Left ventricle myocardium (tissue), 1 donor: ENCODE measurements around the gene RNF130.

GRCh38 chr5:179807247-179807685 is 600 bp upstream of the MGAT4B start:
- PRO-cap: bidirectional peak, plus-strand start at chr5:179807523, minus-strand start at chr5:179807387

- PRO-cap: bidirectional peak, plus-strand start at chr5:179819214, minus-strand start at chr5:179818990
Measured at GRCh38 chr5:179818601-179819351, 1.9 kb upstream of the SQSTM1 start.

DNA sequence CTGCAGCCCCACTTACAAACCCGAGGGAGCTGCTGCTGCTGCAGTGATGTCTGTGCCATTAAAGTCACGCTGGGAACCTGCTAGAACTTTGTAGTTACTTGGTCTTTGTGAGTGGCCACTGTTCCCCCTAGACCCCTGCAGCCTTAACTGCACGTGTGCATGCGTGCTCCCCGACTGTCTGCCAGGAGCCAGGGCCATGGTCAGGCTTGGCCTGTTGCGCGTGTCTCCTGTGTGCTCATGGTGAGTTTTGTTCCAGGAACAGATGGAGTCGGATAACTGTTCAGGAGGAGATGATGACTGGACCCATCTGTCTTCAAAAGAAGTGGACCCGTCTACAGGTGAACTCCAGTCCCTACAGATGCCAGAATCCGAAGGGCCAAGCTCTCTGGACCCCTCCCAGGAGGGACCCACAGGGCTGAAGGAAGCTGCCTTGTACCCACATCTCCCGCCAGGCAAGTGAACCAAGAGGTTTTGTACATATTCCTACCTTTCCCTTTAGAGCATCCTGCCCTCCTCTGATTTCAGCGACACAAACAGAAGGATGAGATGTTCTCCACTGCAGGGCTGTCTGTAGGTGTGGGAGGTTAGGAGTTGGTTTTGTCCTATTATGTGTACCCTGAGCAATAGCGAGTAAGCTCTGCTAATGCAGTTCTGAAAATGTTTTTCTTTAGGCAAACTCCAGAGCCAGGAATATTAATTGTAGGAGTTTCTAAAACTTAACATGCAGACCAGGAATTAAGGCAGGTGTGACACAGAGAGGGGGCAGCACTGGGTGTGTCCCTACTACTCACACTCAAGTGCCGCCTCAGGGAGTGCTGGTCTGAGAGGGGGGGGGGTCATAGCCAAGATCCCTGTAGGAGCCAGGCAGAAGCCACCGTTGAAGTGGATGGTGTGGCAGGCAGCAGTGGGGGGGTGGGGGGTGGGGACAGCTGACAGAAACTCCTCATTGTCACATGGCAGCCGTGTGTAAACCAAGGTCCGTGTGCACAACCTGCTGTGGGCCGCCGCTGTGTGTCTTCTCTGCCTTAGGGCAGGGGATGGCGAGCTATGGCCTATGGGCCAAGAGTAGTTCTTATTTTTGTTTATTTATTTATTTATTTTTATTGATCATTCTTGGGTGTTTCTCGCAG is 13.0 kb downstream of the SQSTM1 start:
- PRO-cap: no peak

DNA sequence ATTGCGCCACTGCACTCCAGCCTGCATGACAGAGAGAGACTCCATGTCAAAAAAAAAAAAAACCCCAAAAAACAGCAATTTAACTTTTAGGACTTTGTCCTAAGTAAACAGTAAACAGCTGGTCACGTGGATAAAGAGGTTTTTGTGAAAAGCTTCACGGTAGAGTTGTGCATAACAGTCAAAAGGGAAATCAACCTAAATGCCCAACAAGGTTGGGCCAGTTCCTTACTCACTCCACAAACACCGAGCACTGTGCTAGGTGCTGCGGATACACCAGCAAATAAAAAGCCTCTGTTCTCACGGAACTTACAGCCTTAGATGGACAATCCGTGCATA is 6.4 kb downstream of the MRNIP start:
- PRO-cap: no peak

DNA sequence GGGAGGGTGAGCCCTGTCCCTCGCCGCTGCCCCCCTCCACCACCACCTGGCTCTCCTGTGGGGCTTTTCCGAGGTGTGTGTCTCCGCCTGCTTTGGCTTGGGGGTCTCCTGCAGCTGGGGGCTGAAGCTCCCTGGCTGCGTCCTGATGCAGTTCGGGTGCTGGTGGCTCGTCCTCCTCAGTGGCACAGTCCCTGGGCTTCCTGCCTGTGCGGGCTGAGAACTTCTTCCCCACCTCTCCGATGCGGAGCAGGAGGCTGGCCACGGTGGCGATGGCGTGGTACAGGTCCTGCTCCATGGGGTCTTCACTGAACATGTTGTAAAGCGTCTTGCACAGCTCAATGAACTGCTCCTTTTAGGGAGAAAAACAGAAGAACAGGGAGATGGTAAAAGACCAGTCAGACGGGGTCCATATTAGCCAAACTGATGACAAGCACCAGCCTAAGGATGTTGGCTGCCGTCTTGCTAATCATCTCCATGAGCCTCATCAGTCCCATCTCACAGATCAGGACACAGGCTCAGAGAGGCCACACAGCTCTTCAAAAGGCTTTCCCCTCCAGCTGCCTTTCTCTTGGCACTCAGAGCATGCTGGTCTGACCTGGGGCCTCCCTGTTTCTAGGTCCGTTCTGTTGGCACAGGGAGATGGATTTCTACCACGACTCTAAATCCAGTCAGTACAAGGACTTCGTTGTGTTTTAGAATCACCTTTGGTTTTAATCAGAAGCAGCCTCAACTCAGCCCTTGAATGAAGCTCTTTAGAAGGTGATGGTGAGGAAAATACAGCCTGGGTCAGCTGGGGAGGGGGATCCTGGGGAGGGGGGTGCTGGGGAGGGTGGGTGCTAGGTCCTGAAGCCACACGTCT is 5.4 kb upstream of the MRNIP start:
- PRO-cap: no peak

GRCh38 chr5:179871257-179871918 is 12.8 kb upstream of the MRNIP start:
- PRO-cap: unidirectional peak, minus-strand start at chr5:179871618

DNA sequence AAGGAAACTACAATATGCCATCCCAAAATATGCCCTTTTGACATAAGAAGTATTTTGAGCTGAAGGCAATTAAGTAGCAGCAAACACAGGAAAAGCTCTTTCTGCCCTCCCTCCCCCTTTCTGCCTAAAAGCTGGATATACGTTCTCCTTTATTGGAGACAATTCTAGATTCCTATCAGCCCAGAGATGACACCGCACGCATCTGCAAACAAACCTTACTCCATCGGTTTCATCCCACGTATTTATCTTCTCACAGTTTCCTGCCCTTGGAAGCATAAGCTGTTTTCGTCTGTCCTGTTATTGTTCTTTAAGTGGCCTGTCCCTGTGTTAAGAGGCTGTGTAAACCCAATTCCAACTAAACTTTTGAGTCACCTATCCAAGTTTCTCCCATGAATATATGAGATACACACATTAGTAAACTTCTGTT is 11.8 kb downstream of the TBC1D9B start:
- PRO-cap: no peak

- PRO-cap: no peak
Measured at GRCh38 chr5:179906702-179907087, 1.0 kb downstream of the TBC1D9B start.

DNA sequence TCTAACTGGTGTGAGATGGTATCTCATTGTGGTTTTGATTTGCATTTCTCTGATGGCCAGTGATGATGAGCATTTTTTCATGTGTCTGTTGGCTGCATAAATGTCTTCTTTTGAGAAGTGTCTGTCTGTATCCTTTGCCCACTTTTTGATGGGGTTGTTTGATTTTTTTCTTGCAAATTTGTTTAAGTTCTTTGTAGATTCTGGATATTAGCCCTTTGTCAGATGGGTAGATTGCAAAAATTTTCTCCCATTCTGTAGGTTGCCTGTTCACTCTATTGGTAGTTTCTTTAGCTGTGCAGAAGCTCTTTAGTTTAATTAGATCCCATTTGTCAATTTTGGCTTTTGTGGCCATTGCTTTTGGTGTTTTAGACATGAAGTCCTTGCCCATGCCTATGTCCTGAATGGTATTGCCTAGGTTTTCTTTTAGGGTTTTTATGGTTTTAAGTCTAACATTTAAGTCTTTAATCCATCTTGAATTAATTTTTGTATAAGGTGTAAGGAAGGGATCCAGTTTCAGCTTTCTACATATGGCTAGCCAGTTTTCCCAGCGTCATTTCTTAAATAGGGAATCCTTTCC is 78.1 kb downstream of the RNF130 start:
- PRO-cap: no peak

GRCh38 chr5:180028387-180028876 is 43.1 kb downstream of the RNF130 start:
- PRO-cap: no peak

- PRO-cap: bidirectional peak, plus-strand start at chr5:180071811, minus-strand start at chr5:180071728; bidirectional peak, plus-strand start at chr5:180072241, minus-strand start at chr5:180072094
Measured at GRCh38 chr5:180071245-180072390, at the start of gene RNF130. RNF130 (minus strand) TSS chr5:180071759.

GRCh38 chr5:180208633-180208981 is 404 bp downstream of the RASGEF1C start:
- PRO-cap: no peak

DNA sequence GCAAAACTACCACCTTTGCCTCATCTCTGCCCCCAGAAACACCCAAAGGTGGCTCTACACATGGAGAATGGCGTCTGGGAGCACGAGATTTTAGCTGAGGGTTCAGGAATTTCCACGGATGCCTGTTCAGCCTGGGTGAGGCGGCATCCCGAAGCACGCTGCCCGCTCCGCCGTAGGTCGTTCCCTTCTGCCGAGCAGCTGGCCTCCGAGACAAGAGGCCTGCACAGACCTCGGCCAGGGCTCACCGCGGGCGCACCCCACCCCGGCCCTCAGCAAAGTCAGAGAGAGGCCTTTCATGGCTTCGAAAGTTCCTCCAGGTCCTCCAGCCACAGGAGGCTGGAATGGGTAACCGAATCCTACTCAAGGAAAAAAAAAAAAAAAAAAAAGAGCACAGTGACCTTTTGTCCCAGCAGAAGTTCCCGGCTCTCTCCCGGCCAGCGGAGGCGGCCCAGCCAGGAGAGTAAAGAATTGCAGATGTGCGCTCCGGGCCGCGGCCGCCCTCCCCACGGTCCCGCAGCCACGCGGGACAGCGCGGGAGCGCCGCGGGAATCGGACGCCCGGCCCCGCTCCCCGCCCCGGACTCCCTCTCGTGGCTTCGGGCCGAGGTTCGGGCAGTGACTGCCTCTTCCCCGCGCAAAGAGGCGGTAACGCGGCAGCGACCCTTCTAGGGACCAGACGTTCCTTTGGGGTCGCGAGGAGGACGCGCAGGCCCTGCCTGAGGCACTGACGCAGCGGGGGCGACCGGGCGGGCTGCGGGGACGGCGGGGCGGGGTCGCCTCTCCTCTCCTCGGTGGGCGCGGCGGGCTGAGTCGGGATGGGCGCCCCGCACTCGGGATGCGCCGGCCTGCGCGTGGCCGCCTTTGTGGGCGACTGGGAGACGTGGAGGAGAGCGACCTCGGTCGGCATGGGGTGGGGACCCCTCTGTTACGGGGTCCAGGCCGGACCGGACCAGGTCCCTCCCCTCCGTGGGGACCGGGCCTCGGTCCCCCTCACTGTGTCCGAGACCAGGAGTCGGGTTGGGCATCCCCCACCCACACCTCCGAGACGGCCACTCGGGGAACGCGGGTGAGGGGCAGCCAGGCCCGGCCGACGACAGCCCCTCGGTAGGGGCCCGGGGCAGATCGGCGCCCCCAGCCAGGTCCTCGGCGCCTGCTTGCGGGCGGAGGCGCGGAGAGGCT is 773 bp downstream of the GFPT2 start:
- PRO-cap: no peak

DNA sequence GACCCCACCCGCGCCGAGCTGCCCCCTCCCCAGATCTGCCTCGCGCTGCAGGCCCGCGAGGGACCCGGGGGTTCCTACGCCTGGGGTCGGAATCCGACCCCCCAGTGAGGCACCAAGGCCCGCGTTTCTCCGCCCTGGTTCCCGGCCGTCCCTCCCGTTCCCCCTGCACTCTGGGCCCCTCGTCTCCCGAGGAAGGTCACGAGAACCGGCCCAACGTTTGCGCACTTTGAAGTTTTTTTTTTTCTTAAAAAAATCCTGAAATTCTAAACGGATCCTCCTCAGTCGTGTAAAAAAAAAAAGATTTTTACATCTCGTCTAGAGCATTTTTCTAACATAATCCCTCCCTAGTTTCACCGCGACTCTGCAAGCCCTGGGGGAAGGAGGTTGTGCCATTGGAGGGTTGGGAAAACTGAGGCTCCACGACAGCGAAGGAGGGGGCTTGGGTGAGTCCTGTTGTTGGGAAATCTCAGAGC is 958 bp upstream of the GFPT2 start:
- PRO-cap: no peak

DNA sequence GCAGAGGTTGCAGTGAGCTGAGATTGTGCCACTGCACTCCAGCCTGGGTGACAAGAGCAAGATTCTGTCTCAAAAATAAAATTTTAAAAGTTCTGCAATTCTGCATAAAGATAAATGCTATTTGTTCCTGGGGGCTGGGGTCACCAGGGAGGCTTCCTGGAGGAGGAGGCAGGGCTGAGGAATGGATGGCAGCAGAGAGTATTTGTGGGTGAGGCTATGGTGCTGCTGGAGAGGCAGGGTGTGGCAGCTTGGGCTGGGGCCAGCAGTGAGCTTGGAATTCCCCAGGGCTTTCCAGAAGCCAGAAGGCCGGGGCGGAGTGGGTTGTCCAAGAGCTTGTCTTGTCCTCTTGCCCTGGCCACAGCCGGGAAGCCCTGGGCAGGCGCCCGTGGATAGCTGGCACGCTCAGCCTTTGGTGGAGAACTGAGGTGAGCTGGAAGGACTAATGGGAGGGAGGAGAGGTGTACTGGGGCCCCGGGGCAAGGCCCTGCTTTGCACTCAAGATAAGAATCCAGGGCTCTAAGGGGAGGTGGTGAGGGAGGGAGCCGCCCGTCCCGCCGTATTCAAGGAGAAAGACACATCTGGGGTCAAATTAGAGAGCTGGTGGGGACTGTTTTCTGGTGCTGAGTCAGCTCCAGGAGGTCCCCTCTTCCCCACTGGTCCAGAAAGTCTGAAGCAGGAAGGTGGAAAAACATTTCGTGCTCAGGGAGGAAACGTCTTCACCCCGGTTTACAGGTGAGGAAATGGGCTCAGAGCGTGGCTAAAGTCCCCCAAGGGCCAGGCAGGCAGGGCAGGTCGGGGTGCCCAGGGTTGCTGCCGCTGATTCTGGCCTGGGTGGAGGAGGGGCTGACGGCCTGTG is 27.0 kb upstream of the CNOT6 start:
- PRO-cap: no peak

GRCh38 chr5:180616862-180617115 is 25.5 kb upstream of the SCGB3A1 start:
- PRO-cap: no peak

GRCh38 chr5:180860241-180861107 is 602 bp downstream of the ZFP62 start:
- PRO-cap: unidirectional peak, plus-strand start at chr5:180860788

DNA sequence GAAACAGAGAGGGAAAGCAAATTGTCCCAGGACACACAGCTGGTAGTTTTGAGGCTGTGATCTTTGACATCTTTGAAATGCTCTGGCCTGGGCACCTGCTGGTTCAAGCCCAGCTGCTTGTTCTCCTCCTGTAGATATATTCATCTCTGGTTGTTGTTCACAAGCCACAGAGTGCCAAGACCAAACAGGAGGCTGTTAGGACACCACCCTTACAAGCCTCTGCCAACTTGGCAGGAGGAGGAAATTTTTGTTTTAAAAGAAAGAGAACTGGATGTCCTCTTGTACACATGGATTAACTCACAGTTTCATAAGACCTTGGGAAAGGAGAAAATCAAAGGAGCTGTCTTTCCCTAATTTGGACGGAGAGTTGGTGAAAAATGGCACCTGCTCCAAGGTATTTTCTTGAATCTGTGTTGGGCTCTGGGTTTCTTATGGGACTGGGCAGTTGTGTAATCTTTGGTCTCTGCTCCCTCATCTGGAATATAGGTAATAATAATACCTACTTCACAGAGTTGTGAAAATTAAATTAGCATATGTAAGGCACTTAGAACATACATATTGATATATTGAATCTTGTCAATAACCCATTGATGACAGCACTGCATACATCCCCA is 8.6 kb upstream of the ZFP62 start:
- PRO-cap: unidirectional peak, minus-strand start at position 148 of the sequence

DNA sequence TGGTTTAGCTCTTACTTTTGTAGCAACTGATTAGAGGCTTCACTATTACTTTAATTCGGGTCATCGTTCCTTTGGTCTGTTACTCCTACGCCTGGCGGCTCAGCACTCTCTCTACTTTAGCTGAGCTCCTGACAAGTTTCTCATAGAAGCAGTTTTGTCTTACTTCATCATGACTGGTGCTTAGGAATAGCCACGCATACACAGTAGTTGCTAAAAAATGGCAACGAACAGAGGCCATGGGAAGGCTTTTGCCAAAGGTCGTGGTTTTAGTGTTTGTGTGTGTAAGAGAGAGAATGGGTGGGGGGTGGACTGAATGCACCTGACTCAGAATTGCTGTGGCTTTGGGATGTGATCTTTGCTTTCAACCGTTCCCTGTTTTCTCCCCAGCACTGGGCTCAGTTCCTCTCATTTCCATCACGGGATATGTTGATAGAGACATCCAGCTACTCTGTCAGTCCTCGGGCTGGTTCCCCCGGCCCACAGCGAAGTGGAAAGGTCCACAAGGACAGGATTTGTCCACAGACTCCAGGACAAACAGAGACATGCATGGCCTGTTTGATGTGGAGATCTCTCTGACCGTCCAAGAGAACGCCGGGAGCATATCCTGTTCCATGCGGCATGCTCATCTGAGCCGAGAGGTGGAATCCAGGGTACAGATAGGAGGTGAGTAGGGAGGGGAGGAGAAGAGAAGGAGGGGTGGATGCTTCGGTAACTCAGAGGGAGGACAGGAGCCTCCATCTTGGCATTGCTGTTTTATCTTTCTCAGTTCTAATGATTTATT is 12.2 kb downstream of the BTNL8 start:
- PRO-cap: no peak

DNA sequence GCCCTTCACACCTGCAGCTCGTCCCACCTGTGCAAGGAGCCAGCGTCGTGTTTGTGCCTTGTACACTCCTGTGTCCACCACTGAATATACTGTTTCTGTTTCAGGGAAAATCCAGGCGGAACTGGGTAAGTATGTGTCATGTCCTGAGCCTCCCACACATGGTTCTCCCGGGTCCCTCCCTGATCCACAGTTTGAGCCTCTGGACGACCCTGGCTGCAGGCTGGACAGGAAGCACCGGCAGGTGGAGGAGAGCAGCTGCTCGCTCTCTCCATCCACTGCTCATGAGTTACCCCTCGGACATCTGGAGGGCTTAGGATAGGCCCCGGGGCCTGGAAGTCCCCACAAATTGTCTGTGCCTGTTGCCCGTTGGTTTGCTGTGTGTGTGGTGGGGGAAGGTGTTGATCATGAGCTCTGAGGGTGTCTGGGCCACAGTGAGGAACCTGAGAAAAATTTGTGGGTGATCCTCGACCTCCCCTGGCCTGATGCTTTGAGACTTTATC is 40.3 kb upstream of the BTNL3 start:
- PRO-cap: no peak